Measurements from ENCODE around the gene ASXL1.

DNA sequence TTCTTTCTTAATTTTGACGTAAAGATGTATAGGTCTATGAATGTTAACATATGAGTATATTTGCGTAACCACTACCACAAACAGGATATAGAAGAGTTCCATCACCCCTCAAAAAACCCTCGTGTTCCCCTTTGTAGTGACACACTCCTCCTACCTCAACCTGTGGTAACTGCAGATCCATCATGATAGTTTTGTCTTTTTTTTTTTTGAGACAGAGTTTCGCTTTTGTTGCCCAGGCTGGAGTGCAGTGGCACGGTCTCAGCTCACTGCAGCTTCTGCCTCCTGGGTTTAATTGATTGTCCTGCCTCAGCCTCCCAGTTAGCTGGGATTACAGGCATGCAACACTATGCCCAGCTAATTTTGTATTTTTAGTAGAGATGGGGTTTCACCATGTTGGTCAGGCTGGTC is 28.1 kb upstream of the KIF3B start:
- RRBS = no CpG with 5 or more reads among the region's 5 CpGs
CAGE:
- cytosol, long polyA plus RNA = no peak
- long polyA plus RNA = no peak
- nucleus, long polyA plus RNA = no peak

DNA sequence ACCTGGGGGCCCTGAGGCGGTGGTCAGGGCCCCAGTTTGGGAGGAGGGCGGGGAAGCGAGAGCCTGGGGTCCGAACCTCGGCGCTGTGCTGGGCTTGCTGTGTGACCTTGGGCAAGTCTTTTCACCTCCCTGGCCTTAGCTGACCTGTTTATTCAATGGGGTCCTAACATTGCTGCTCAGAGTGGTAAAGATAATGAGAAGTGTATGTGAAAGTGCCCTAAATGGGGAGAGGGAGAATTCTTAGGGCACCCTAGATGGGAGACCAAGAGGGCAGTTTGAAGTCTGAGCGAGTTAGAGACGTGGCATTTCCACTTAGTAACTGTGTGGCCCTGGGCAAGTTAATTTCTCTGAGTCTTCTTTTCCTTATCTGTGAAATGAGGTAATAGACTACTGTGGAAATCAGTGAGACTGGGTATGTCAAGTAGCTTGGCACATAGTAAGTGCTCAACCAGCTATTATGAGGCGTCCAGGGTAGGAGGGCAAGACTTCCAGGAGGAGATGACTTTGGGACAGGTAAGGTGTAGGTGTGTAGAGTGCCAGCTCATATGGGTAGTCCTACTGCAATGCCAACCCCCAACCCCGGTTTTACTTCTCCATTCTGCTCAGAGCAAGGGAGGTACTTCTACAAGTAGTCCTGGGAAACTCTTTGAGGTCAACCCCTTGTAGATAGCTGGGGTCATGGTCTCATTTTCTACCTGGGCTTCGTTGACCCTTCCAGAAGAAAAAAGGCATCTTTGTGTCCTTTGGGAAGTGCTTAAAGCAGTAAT is 727 bp downstream of the KIF3B start:
- RRBS = no CpG with 5 or more reads among the region's 11 CpGs
CAGE:
- cytosol, long polyA plus RNA = no peak
- long polyA plus RNA = no peak
- nucleus, long polyA plus RNA = no peak

DNA sequence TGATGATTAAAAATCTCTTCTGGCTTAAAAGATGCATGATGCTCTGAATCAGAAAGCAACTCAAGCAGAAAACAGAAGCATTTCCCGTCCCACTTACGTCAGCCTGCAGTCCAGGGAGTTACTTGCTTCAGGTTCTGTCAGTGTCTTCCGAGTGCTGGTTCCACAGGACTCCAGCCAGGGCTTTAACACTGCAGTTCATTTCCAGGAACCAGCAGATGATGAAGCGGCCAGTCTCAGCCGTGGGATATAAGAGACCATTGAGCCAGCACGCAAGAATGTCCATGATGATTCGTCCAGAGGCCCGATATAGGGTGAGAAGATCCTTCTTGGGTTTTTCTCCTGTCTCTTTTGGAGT is 30.8 kb upstream of the ASXL1 start:
- RRBS = no CpG with 5 or more reads among the region's 8 CpGs
CAGE:
- cytosol, long polyA plus RNA = no peak
- long polyA plus RNA = no peak
- nucleus, long polyA plus RNA = no peak

DNA sequence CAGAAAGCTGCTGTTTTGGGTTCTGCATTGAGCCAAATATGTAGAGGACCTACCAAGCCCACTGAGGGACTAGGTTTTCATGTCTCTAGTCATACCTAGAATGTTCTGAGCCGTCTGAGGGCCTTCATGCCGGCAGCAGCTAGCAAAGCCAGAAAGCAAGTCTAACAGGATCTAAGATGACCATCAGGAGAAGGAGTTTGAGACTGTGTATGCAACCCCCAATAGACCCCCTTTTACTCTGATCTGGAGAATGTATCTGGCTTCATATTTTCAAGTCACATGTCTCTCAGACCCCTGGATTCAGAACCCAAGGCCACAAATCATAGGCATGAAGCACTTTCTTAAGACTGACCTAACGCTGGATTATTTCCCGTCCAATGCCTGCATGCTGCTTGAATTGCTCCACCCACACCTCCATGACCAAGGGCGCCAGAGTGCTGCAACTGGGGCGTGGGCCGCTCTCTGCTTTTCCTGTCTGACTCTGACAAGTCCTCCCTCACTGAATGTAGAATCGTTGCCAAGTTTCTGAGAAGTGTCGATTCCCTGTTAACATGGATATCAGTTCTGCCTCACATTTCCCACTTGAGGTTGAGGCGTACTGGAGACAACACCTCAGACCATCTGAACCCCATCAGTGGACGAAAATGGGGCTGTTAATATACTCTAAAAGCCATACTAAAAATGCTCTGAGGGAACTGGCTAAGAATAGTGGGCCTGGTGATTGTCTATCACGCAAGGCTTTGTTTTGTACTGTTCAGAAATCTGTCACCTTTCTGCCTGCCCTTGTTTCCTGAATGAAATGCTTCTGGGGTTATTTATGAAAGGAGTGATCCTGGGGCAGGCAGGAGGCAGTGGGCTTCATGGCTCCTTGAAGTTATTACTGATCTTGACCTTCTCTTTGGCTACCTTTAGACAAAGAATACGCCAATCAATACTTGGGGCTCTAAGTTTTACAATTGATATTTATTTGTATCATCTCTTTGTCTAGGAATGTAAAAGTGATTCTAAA is 23.9 kb upstream of the ASXL1 start:
- RRBS = no CpG with 5 or more reads among the region's 13 CpGs
CAGE:
- cytosol, long polyA plus RNA = no peak
- long polyA plus RNA = no peak
- nucleus, long polyA plus RNA = no peak

GRCh38 chr20:32357923-32358375 is at the start of gene ASXL1:
TSS of gene ASXL1 (plus strand) at chr20:32358331.
- RRBS = 2% methylated on average over 1 of the region's 37 CpGs
CAGE:
- cytosol, long polyA plus RNA = no peak
- long polyA plus RNA = no peak
- nucleus, long polyA plus RNA = start-site peak on the plus strand at chr20:32358318-32358362, 598 and 295 reads in 2 replicates

GRCh38 chr20:32467483-32468117 is 109.5 kb downstream of the ASXL1 start:
- RRBS = 43% methylated on average over 1 of the region's 9 CpGs
CAGE:
- cytosol, long polyA plus RNA = no peak
- long polyA plus RNA = no peak
- nucleus, long polyA plus RNA = no peak

GRCh38 chr20:32524931-32525503 is 60.1 kb downstream of the NOL4L start:
- RRBS = no CpG with 5 or more reads among the region's 12 CpGs
CAGE:
- cytosol, long polyA plus RNA = no peak
- long polyA plus RNA = no peak
- nucleus, long polyA plus RNA = no peak

DNA sequence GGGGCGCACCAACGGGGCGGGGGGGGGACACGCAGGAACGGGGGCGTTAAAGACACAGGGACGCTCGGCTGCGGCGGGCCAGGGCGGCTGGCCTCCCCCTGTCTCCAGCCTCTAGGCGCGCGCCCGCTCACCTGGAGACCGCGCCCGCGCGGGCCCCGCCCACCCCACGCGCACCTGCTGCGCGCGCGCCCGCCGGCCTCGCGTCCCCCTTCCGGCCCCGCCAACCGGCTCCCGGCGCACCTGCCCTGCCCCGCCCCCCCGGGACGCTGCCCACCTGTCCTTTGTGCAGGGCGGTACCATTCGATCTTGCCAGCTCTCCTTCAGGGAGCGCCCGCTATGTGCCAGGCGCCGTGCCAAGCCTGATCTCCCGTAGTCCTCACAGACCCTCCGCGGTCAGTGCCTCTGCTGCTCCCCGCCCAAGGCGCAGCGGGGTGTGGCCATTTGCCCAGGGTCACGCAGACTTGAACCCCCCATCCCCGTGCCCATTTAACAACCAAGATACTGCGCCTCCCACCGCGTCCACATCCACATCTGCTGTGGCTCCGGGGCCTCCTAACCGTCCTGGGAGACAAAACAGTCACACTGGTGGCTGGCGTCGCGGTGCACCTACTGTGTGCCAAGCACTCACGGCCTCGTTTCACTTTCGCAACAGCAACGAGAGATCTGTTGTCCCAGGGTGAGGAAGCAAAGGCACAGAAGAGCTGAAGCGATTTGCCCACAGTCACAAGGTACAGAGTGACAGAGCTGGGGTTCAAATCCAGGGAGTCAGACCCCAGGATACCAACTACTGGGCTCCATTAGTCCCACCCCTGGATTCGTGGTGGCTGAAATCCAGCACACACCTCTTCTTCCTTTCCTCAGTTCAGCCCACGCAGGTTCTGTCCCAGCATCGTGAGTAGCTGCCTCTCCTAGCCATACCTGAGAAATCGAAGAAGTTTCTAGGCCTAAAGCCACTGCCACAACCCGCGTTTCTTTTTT is 48.0 kb downstream of the NOL4L start:
- RRBS = no CpG with 5 or more reads among the region's 72 CpGs
CAGE:
- cytosol, long polyA plus RNA = no peak
- long polyA plus RNA = no peak
- nucleus, long polyA plus RNA = no peak

DNA sequence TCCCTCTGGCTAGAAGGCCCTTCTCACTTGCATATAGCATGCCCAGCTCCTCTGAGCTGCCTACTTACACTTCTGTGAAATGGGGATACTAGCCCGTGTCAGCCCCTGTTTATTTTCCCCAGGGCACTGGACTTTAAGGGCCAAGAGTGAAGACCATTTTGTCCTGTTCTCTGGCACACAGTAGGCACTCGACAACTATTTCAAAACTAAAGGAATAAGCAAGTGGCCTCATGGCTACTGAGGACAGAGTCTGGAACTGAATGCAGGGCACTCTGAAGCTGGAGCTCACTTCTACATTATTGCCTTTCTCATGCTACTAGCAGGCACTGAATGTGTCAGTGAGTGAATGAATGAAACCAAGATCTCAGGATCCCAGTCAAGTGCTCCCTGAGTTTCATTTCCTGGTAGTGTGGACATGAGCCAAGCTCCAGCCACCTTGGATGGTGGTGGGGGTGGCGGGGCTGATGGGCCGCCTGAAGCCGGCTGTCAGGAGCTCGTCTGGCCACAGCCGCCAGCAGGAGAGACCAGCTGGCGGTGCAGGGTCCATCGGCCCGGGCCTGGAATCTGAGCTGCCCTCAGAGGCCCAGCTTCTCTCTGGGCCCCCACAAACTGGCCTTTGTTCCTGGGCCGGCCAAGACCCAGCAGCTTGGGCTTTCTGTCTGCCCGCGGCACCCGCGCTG is 43.9 kb downstream of the NOL4L start:
- RRBS = 39% methylated on average over 7 of the region's 15 CpGs
CAGE:
- cytosol, long polyA plus RNA = no peak
- long polyA plus RNA = no peak
- nucleus, long polyA plus RNA = no peak

GRCh38 chr20:32820571-32821129 is 896 bp downstream of the MAPRE1 start:
- RRBS = no CpG with 5 or more reads among the region's 13 CpGs
CAGE:
- cytosol, long polyA plus RNA = no peak
- long polyA plus RNA = no peak
- nucleus, long polyA plus RNA = no peak

GRCh38 chr20:32849234-32849966 is 9.3 kb upstream of the EFCAB8 start:
- RRBS = no CpG with 5 or more reads among the region's 8 CpGs
CAGE:
- cytosol, long polyA plus RNA = start-site peak on the plus strand at chr20:32849265-32849680, 405 and 404 reads in 2 replicates
- long polyA plus RNA = no peak
- nucleus, long polyA plus RNA = no peak

DNA sequence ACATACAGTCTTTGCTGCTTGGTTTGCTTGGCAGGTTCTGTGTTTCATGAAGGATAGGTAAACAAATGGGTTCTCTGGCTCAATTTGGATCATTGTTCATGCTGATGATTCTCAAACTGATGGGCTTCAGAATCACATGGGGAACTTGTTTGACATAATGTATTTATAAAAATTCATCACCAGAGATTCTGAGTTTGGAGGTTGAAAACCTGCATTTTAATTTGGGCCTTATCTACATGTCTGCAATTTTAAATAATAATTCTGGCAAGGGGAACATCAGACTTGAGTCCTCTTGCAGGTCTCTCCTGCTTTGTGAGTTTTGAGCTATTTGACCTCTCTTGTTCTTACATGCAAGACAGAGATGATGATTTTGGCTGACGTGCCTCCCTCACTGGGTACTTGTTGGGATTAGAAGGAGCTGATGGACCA is 6.9 kb upstream of the EFCAB8 start:
- RRBS = no CpG with 5 or more reads among the region's 1 CpG
CAGE:
- cytosol, long polyA plus RNA = no peak
- long polyA plus RNA = no peak
- nucleus, long polyA plus RNA = no peak

DNA sequence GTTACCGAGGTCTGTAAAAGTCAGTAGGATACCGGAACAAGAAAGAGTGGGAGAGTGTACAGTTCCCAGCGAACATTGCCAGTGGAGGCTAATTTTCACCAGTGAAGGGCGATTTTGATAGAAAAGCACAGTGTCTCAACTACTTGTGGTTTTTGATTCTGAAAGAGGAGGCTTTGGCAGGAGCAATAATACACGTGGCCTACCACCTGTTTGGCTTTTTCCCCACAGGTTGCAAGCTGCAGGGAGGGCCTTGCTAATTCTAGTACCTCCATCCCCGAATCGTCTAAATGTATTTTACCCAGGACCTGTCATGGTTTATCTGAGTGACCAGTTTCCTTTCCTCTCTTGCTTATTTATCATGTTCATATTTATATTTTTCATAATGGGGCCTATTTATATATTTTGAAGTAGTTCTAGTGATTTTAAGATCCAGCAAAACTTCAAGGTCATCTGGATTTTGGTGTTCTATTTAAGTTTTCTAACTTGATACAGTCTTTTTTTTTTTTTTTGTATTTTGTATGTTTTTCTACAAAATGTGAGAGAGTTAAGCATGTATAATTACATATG is 3.3 kb upstream of the EFCAB8 start:
- RRBS = no CpG with 5 or more reads among the region's 7 CpGs
CAGE:
- cytosol, long polyA plus RNA = no peak
- long polyA plus RNA = no peak
- nucleus, long polyA plus RNA = no peak

GRCh38 chr20:33124193-33124656 is 43.7 kb upstream of the BPIFA2 start:
- RRBS = no CpG with 5 or more reads among the region's 2 CpGs
CAGE:
- cytosol, long polyA plus RNA = no peak
- long polyA plus RNA = no peak
- nucleus, long polyA plus RNA = no peak

DNA sequence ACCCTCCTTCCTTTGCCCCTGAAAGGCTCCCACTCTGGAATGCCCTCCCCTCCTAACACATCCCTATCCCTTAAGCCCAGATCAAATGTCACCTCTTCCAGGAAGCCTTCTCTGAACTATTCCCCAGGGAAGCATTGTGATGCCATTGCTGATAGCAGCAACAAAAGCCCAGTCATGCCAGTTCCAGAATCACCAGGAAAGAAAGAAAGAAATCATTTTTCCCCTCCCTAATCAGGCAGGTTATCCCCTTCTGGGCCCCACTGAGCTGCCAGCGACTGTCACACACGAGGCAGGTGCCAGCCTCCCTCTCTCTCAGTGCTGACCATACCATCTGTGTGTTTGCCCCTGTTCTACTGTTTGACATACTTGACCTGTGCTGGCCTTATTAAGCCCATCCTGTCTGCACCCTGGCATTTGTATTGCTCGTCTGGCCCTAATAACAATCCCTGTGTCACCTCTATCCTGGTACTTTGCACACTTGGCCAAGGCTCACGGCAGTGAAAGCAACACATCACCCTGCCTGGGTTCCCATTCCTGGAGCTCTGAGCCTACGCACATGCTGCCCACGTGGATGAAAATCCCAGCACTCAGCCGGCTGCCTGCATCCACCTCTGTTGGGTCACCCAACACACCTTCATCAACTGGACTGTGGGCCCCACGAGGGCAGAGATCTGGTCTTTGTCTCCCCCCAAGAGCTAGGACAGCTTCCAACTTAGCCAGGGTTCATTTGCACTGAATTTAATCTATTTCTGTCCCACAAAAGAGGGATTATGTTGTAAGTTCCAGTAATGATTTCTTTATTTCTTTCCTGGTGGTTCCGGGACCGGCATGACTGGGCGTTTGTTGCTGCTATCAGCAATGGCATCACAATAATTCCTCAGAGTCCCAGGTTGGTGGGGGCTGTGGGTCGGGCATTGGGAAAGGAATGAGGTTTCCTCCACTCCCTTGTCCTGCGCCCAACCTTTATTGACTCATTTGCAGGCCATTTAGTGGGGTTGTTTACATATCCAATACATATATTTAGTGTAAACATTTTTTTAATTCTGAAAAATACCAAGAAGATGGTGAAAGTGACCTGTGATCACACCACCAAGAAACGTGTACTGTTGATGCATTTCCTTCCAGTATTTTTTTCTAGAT is 5.2 kb upstream of the BPIFB1 start:
- RRBS = no CpG with 5 or more reads among the region's 14 CpGs
CAGE:
- cytosol, long polyA plus RNA = no peak
- long polyA plus RNA = no peak
- nucleus, long polyA plus RNA = no peak

- RRBS = no CpG with 5 or more reads among the region's 3 CpGs
CAGE:
- cytosol, long polyA plus RNA = no peak
- long polyA plus RNA = no peak
- nucleus, long polyA plus RNA = no peak
Measured at GRCh38 chr20:33373931-33374481, 27.3 kb downstream of the CDK5RAP1 start.

DNA sequence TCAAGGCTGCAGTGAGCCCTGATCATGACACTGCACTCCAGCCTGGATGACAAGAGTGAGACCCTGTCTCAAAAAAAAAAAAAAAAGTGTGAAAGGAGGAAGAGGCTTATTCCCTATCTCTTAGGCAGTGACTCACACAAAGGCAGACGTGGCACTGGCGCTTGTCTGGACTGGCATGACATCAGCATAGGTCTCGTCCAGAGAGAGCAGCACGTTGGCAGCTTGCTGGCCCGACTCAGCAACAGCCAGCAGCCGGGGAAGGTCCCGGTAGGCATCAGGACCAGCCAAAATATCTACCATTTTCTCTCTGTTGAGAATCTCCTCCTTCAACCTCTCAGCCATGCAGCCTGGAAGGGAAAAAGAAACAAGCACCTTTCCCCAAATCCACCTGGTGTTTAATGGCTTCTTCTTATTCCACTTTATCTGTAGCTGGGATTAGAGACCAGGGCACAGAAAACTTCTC is 14.1 kb downstream of the CDK5RAP1 start:
- RRBS = no CpG with 5 or more reads among the region's 7 CpGs
CAGE:
- cytosol, long polyA plus RNA = no peak
- long polyA plus RNA = no peak
- nucleus, long polyA plus RNA = no peak

DNA sequence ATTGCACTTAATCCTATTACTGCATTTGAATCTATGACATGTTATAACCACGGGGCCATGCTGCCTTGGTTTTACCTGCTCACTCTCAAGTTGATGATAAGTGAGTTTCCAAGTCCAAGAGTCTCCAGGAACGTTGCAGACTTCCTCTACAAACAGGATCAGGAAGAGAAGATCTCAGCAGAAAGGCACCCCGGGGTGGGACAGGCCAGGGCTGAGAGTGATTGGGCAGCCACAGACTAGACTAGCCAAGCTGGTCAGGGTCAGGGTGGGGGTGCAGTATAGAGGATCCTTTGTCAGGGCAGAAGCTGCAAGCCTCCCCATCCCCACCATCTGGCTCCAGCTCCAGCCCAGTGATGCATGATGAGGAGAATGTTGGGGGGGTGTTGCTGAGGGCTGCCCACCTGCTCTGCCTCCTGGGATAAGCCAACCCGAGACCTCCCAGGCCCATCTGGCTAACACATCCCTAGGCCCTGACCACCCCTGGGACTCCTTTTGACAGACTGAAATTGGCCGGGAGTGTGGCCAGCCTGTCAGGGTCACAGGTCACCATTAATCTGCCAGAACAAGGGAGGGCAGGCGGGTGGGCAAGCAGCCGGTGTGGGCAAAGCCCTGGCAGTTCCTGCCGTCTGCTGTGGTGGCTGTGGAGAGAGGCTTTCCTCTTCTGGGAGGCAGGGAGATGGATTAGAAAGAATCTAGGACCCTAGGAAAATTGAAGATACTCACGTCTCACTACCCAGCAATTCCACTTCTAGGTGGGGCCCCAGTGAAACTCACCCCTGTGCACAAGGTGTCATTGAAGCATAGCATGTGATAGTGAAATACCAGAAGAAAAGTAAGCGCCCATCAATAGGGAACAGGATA is 22.0 kb upstream of the SNTA1 start:
- RRBS = 28% methylated on average over 3 of the region's 10 CpGs
CAGE:
- cytosol, long polyA plus RNA = no peak
- long polyA plus RNA = no peak
- nucleus, long polyA plus RNA = no peak

DNA sequence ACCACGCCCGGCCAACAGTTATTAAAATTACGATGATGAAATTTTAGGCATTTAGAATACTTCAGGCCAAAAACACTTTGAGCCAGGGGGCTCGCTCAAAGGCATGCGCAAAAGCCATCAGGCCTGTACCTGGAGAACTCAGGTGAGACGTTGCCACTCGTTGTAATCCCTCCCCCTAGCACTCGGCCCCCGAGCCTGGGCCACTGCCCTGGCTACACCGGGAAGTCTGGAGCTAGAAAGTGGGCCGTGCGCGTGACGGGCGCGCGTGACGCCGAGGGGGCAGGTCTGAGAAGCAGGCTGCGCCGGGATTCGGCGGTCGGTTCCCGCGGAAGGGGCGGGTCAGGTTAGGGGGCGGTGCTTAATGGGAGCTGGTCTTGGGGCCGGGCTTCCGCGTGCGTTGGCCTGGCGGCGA is 283 bp upstream of the CBFA2T2 start:
- RRBS = under 1% methylated on average over 21 of the region's 34 CpGs
CAGE:
- cytosol, long polyA plus RNA = no peak
- long polyA plus RNA = no peak
- nucleus, long polyA plus RNA = no peak

GRCh38 chr20:33505506-33506210 is 15.8 kb downstream of the CBFA2T2 start:
- RRBS = no CpG with 5 or more reads among the region's 13 CpGs
CAGE:
- cytosol, long polyA plus RNA = no peak
- long polyA plus RNA = no peak
- nucleus, long polyA plus RNA = no peak